Hematopoietic multipotent progenitor cell (in vitro differentiated cells): ENCODE data around the genes KRT28 and NKIRAS2.

DNA sequence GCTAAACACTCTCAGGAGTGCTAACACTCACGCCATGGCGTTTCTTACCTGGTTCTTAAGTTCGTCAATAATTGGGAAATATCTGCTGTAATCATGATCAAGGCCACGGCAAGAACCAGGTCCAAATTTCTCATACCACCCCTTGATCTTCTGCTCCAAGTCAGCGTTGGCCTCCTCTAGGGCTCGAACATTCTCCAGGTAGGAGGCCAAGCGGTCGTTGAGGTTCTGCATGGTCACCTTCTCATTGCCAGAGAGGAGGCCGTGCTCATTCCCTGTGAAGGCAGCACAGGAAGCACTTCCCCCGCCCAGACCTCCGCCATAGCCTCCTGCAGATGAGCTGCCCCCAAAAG, 373 bp downstream of the KRT27 start:
- CAGE, long polyA plus RNA, result no peak

GRCh38 chr17:40799729-40800028, at the start of gene KRT28:
TSS of gene KRT28 (minus strand) at chr17:40799959.
- CAGE, long polyA plus RNA, result no peak

- CAGE, long polyA plus RNA, result no peak
These were observed 5.2 kb downstream of the KRT10 start for GRCh38 chr17:40816952-40817883.

GRCh38 chr17:40817964-40818618, 4.3 kb downstream of the KRT10 start:
- CAGE, long polyA plus RNA, result no peak

DNA sequence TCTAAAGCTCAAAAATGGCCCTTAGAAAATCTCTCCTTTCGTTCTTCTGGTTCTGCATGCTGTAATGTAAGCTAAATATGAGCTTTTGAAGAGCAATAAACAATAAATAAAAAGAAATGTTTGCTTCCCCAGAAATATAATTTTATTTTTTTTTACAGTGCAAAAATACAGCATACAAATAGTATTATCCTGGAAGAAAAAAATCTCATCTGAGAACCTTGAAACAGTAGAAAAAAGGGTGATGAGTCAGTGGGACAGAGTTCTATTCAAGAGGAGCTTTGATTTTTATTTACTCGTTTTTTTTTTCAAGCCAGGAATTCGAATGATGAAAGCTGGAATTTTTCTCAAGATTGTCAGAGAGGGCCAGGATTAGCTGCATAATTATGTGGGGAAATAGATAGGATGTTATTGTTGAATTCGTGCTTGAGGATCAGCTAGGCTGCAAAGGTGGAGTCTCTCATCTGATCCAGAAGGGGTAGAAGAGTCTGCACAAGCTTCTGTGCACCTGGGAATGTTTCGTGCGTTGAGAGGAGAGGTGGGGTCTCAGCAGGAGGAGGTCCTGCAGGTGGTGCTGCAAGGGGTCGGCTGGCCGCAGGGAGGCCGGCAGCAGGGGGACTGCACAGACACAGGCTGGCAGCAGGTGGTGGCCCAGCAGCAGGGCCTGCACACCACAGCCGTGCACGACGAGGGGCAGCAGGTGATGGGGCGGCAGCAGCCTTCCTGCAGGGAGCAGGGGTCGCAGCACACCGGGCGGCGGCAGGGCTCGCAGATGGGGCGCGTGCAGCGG, 600 bp downstream of the KRTAP2-3 start:
- CAGE, long polyA plus RNA, result no peak

GRCh38 chr17:41338901-41339545, 11.6 kb downstream of the KRT33A start:
- CAGE, long polyA plus RNA, result no peak

GRCh38 chr17:41341327-41342079, 9.1 kb downstream of the KRT33A start:
- CAGE, long polyA plus RNA, result no peak

DNA sequence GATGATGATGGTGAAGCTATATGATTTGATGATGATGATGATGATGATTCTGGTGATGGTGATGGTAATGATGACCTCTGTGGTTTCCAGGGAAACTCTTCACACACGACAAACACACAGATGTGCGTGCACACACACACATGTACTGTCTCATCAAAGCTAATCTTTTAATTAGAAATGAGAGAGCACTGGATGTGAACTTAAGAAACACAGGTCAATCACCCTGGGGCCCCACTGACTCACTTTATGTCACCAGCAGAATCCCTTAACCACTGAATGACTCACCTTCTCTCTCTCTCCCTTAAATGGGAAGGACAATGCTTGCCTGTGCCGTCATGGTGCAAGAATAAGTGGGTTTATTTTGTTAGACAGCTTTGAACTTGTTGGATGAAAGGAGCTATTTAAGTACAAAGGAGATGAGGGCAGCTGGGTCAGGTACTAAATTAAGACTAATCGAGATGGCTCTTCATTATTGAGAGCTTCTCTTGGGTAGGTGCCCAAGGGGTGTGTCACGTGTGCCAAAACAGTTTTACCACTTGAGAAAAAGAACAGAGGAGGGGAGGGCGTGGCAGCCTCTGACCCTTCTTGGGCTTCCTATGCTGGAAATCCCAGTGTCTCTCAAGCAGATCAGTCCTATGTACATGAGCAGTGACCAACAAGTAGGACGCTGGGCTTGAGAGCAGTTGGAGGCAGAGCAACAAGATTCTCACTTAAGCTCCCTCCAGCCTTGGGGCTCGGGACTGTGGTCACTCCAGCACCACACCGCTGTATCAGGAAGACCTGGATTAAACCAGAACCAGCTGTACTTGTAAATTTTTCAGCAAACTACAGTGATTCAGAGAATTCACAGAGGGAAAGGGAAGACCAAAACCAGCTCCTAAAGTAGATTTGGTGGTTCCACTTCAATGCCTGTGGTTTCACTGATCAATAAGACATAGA, 6.7 kb upstream of the KRT31 start:
- CAGE, long polyA plus RNA, result no peak

DNA sequence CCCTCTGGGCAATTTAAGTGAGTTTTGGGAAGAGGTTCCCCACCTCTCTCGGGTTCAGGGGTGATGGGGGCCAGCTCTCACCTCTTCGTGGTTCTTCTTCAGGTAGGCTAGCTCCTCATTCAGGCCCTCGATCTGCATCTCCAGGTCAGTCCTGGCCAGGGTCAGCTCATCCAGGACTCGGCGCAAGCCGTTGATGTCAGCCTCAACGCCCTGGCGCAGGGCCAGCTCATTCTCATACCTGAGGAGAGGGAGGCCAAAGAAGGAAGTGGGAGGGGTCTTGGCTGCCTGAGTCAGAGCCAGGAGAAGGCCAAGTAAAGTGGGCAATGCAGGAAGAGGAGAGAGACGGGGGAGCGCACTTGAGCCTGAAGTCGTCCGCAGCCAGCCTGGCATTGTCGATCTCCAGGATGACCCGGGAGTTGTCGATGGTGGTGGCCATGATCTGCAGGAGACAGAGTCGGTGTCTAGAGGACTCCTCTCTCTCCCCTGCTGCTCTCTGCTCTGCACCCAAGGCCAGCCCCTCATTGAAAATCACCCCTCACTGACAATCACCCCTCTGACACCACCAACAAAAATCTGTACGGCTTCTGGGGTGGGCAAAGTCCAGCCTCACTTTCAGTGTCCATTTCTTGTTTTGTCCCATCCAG, 1.8 kb downstream of the KRT15 start:
- CAGE, long polyA plus RNA, result no peak

- CAGE, long polyA plus RNA, result no peak
These were observed 4.2 kb upstream of the KRT15 start for GRCh38 chr17:41522782-41523395.

GRCh38 chr17:41529850-41530658, 1.9 kb upstream of the KRT19 start:
- CAGE, long polyA plus RNA, result no peak

DNA sequence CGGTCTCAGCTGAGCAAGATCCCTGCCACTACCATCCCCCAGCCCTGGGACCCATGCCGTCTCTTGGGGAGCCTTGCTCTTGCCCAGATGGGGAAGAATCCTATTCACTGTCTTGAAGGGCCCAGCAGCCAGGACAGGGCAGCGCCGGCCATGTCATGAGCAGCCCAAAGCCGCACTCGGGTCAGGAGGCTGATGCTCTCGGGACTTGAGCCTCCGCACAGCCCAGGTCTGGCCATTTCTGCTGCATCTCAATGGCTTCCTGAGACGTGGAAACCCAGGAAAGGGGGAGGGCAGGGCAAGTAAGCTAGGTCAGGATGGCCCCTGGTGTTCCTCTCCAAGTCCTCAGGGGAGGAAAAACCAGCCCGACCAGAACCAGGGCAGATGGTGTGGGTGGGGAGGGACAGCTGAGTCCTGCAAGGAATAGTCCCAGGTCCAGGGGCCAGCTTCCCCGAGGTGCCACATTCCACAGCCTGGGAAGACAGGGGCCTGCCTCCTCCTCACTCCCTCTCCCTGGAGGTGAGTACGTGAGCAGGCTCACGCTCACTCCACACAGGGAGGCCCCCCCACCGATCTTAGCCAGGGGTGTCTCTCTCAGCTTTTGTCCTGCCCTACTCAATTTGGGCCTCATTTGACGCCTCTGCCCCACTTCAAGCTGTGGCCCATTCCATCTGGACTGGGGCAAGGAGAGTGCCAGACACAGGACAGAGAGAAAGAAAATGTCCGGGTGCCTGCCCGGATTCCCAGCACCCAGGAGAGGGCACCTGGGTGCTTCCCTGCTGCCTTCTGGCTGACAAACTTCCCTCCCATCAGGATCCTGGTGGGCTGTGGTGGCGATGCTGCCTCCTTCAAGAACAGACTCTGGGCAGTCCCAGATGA, 8.0 kb upstream of the KRT19 start:
- CAGE, long polyA plus RNA, result no peak

GRCh38 chr17:41582146-41582807, 4.4 kb downstream of the KRT14 start:
- CAGE, long polyA plus RNA, result no peak

DNA sequence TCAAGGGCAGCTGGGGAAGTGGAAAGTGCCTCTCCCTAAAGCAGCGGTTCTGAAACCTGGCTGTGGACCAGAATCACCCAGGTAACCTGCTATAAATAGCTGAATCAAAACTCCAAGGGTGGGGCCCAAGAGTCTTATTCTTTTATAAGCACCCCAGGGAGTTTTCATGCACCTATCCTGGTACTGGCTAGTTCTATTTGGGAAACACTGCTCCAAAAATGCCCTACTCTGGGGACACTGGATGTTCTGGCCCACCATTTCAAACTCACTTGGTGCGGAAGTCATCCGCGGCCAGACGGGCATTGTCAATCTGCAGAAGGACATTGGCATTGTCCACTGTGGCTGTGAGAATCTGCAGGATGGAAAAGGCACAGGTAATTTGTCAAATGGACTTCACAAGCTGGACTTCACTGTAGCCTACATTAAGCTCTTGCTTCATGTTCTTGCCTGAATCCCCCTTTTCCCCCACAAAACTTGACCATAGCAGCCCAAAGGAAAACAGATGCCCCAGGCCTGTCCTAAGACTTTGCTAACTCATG, 1.9 kb downstream of the KRT14 start:
- CAGE, long polyA plus RNA, result no peak

GRCh38 chr17:41785123-41785599, 1.4 kb downstream of the JUP start:
- CAGE, long polyA plus RNA, result no peak

GRCh38 chr17:41967204-41968131, 873 bp downstream of the CNP start:
- CAGE, long polyA plus RNA, result no peak

- CAGE, long polyA plus RNA, result no peak
These were observed at the start of gene NKIRAS2 for GRCh38 chr17:42019676-42020501. TSS of gene NKIRAS2 (plus strand) at chr17:42020090.

- CAGE, long polyA plus RNA, result no peak
These were observed 3.6 kb downstream of the NKIRAS2 start for GRCh38 chr17:42023406-42023998.

DNA sequence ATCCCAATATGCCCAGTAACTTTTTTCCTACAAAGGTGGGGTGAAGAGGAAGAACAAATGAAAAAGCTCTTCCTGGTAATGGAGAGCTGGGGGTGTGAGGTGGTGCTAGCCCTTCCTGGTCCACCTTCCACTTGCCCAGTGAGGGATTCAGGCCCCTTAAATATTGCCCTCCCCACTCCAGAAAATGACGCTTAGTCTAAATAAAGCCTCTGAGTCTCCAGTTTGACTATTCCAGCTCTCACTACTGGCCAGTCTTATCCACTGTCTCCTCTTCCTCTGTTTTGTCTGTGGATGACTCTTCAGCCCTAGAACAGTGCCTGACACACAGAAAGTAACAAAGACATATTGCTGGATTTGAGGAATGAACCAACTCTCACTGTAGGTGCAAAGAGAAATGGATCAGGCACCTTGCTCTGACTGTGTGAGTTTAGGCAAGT, 21.5 kb downstream of the ZNF385C start:
- CAGE, long polyA plus RNA, result no peak

DNA sequence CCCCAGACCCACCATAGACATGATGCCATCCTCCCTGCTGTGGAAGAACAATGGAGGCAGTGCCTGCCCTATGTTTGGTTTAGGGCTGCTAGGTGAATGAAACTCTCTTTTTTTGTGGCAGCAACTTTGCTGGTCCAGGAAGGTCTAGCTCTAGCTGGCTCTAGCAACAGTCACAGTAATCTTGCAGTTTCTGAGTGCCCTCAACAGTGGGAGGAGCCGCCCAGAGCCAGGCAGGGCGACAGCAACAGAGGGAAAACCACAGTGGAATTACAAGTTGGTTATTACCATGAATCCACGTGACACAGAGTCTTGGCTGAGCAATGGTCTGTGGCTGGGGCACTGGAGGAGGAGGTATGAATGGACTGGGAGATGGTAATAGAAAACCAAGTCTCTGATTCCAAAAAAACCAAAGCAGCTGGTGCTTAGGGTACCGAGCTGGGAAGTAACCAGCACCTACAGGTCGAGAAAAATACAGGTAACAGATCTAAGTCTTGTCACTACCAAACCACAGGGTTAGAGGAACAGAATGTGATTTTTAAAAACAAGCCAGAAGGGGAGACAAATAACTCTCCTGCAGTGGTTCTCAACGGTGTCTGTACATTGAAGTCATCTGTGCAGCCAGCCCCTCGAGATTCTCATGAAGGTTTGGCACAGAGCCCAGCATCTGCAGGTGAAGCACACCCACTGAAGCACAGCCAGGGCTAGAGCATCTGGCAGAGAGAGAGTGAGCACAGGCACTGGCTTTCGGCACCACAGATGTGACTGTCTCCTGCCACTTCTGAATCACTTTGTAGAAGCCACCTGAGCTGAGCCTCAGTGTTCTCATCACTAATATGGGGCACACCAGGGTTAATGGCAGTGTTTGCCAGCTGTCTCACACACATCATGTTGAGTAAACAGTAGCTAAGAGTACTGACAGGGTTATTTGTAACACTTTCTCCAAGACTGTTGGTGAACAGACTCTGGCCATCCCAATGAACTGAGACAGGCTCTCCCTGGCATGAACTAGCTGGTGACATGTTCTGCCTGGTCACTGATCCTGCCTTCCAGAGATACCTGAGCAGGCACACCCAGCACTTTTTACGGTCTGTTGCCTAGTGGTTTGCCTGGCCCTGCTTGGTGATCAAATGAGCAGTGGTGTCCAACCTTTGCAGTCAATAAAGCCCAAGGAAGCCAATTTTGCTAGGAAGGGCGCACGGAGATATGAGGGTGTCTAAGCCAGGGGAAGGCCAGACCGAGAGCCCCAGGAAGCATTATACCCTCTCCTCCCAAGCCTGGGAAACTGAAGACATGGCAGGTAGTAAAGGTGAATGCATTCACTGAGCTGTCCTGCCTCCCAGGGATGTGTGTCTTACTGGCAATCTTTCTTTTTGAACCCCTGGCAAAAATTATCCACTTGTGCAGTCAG, 10.8 kb downstream of the HSPB9 start:
- CAGE, long polyA plus RNA, result no peak